Hepatocyte (in vitro differentiated cells and primary cell): ENCODE data around the gene CTNNB1.

DNA sequence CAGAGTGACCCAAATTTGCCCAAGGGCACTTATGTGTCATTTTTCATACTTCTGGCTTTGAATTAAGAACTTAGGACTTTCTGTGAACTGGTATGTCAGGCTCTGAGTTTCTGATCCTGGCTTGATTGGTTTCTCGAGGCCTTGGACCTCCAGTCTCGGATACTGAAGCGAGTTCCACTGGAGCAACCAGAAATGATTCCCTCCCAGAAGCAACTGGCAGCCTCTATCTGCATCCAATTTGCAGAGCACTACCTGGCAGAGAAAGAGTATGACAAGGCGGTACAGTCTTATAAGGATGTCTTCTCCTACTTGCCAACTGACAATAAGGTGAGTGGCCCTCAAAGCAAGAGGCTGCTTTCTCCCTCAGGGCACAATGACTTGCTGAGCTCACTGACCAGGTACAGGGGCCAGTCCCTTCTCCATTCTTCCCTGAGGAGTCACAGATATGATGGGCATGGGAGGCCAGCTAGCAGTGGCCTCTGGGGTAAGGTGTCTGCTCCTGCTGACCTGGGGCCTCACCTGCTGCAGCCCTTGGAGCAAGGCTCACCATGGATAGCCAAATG lies 20.4 kb downstream of the CSRNP1 start:
- RAMPAGE, long total RNA: no peak
- RRBS: no CpG with 5 or more reads among the region's 4 CpGs

GRCh38 chr3:39134595-39135003 lies 18.8 kb downstream of the CSRNP1 start:
- RAMPAGE, long total RNA: no peak
- RRBS: no CpG with 5 or more reads among the region's 2 CpGs

DNA sequence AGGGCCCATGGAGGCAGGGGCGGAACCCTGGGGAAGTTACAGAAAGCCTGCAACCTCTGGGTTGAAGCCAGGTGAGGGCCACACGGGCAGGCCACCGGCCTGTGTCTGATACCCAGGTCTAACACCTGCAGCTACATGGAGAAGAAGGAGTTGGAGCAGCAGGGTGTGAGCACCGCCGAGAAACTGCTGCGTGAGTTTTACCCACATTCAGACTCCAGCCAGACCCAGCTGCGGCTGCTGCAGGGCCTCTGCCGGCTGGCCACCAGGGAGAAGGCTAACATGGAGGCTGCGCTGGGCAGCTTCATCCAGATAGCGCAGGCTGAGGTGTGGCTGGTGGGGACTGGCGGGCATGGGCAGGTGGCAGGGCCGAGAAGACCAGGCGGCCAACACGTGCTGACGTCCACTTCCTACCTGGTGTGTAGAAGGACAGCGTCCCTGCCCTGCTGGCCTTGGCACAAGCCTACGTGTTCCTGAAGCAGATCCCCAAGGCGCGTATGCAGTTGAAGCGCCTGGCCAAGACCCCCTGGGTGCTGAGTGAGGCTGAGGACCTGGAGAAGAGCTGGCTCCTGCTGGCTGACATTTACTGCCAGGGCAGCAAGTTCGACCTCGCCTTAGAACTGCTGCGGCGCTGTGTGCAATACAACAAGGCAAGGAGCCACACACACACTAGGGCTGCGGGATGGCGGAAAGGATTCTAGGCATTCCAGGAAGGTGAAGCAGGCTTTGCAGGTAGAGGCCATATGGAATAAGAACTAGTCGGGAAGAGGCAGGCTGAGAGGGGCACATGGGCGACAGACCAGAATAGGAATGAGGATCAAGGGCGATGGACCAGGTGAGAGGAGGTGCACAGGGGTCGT lies 16.1 kb downstream of the CSRNP1 start:
- RAMPAGE, long total RNA: no peak
- RRBS: no CpG with 5 or more reads among the region's 30 CpGs

- RAMPAGE, long total RNA: no peak
- RRBS: no CpG with 5 or more reads among the region's 7 CpGs
Measured at GRCh38 chr3:39147476-39148164, 5.8 kb downstream of the CSRNP1 start.

- RAMPAGE, long total RNA: no peak
- RRBS: no CpG with 5 or more reads among the region's 4 CpGs
Measured at GRCh38 chr3:39148165-39148469, 5.3 kb downstream of the CSRNP1 start.

GRCh38 chr3:39150873-39151186 lies 2.6 kb downstream of the CSRNP1 start:
- RAMPAGE, long total RNA: no peak
- RRBS: no CpG with 5 or more reads among the region's 3 CpGs

DNA sequence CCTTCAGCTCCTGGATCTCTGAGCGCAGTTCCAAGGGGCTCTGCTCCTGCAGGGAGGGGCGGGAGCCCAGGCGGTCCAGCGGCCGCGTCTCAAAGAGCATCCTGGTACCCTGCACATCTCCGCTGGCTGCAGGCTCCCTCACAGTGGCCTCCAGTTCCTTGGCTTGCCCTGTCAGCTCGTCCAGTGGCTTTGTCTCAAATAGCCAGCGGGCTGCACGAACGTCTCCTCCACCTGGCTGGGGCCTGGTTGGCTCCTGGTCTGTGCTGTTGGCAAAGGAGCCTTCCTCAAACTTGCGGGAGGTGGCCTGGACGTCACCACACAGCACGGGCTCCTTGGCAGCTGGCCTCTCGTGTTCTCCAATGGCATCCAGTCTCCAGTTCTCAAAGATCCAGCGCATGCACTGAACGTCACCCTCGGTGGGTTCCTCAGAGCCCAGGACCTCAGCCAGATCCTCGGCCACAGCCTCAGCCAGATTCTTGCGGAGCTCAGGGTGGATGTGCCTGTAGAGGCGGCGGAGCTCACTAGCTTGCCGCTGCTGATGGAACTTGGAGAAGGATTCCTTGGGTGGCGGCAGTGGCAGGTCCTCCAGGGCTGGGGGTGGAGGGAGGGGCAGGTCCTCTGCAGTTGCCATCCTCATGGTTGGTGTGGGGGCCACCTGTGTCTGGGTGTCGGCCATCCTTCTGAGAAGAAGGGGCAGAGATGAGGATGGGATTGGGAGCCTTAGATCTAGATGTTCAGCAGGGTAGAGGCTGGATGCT lies 3.4 kb downstream of the XIRP1 start:
- RAMPAGE, long total RNA: no peak
- RRBS: no CpG with 5 or more reads among the region's 25 CpGs

- RAMPAGE, long total RNA: no peak
- RRBS: no CpG with 5 or more reads among the region's 13 CpGs
Measured at GRCh38 chr3:39267725-39268492, 11.9 kb downstream of the CX3CR1 start.

DNA sequence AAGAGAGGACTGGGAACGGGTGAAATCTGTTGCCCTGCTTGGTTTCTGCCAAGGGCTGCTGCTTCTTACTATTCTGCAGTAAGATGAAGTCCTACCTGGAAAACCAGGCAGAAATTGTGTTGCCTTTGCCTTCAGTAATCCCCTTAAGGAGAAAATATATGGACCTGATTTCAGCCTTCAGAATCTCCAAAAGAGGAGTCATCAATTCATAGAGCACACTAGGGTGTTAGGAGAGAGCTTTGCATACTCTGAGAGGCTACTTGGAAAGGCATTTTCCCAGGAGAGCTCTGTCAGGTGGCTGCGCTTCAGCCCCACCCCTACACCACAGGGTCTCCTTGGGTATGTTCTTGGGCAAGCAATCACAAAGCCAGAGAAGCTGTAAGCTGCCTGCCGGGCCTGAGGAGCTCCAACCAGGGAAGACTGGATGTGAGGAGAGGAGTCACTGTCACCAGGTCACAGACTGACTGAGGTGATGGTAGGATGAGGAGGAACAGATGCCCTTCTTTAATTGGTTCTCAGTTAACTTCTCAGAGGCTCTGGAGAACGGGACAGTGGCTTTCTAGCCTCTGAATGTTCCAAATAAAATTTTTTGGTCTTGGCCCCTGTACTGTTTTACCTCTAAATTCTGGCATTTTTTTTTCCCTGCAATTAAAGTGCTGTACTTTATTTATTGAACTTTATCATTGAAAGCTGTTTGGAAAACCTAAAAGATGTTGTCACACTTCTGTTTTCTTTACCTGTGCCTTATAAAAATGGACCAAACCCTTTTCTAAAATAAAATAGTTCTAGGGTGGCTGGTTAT lies 9.8 kb upstream of the RPSA start:
- RAMPAGE, long total RNA: no peak
- RRBS: no CpG with 5 or more reads among the region's 4 CpGs

DNA sequence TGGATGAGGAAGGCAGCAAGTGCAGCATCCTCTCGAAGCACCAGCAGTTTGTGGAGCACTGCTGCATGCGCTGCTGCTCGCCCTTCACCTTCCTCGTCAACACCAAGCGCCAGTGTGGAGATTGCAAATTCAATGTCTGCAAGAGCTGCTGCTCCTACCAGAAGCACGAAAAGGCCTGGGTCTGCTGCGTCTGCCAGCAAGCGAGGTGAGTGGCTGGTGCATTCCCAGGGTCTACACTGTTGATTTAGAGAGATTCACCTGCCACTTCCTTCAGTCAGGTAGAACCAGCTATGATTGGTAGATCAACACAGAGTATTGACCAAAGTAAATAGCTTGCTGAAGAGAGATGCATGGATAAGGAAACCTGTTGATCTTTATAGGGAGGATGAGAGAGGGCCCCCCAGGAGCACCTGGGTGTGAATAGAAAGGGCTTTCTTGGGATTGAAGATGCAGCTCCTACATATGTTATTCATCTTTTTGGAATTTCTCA lies 234.7 kb downstream of the MYRIP start:
- RAMPAGE, long total RNA: no peak
- RRBS: no CpG with 5 or more reads among the region's 8 CpGs

DNA sequence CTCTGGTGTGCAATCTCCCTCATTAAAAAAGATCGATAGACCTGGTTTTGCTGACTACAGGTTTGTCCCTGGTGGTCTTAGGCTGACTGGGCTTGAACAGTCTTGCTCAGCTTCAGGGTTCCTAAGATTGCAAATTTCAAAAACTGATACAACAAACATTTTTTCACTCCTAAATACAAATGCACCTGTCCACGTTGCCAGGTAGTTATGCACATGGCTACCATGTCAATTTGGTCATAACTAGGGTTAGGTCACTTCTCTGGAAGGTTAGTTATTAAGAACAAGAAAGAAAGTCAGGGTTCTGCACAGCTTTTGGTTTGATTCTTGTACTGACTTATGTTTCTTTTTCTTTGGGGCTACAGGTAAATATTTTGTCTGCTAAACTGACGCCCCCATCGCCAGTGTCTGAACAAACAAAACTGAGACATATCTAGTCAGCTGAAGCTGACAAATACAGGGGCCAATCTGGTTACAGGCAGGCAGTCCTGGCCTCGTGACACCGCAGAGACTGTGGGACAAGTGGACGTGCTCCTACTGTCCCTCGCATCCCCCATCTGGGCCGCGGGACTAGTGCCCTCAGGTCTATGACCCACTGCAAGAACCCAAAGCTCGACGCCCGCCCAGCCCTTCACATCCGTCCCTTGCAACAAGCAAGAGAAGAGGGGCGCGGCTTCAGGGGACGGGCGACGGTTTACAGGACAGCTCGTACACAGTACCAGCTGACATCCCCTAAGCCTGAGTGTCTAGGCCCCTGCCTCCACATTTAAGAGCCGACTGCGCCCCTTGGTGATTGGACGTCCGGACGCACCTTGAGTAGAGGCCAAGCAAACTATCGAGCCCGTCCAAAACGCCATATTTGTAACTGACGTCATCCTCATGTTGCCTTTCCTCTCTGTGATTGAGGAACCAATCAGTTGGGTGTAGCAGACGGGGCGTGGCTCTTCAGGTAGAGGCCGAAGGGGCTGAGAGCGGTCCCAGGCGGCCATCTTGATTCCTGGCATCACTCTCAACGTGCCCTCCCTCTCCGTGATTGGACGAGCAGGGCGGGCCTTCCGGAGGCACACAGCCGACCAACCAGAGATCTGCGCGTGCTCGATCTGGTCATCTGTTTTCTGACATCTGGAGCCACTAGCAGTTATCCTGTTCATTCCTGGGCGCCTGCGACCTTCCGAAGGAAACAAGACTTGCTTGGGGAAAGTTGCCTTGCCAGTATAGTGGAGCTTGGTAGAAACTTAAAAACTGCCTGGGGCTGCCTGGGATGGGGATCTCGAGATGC lies 4.4 kb upstream of the RPL14 start:
- RAMPAGE, long total RNA: no peak
- RRBS: no CpG with 5 or more reads among the region's 47 CpGs

DNA sequence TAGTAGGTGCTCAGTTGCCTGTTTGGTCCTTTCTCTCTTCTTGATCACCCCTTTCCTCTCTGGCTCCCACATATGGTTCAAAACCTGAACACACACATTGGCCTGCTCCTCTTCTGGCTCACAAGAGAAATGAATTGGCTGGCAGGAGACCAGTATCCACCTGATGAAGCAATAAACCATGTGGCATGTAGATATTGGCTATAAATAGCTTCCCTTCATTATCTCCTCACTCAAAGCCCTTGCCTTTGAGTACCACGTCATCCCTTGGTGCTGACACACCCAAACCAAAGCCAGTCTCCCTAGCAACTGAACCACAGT lies 98.7 kb downstream of the ZNF621 start:
- RAMPAGE, long total RNA: no peak
- RRBS: no CpG with 5 or more reads among the region's 1 CpG

DNA sequence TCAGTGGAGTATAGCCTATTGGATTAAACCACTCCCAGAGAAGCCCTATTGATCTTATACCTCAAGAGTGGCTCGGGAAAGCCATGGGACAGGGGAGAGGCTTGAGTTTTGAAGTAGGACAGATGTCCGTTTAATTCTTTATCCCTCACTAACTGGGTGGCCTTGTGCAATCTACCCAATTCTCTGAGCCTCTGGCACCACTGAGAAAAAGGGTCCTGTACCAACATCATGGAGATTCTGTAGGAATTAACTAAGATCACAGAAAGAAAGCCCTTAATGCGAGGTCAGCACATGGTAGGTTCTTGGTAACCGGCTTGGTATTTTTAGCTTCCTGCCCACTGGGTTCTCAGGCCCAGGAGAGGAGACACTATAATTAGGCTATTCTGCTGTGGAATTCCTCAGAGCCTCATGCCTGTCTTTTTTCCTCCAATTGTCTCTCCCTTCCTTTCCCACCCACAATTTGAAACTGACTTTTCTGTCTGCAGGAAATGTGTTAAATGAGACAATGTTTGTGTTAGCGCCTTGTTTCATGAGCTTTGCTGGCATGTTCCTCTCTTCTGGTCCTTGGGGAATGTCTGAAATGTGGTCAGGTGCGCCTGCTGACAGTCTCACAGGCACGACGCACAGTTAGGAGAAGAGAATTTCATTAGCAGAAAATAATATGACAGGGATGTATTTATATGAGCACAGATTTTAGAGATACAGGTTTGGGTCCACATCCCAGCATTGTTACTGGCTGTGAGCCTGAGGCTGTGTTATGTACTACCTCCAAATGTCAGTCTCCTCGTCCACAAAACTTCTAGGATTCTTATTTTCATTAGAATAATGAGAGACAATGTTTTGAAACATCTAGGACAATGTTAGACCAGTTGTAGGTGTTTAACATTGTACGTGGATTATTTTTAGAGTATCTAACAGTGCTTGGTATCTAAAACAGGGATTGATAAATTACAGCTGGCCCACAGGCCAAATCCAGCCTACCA lies 223.6 kb upstream of the CTNNB1 start:
- RAMPAGE, long total RNA: no peak
- RRBS: no CpG with 5 or more reads among the region's 10 CpGs

DNA sequence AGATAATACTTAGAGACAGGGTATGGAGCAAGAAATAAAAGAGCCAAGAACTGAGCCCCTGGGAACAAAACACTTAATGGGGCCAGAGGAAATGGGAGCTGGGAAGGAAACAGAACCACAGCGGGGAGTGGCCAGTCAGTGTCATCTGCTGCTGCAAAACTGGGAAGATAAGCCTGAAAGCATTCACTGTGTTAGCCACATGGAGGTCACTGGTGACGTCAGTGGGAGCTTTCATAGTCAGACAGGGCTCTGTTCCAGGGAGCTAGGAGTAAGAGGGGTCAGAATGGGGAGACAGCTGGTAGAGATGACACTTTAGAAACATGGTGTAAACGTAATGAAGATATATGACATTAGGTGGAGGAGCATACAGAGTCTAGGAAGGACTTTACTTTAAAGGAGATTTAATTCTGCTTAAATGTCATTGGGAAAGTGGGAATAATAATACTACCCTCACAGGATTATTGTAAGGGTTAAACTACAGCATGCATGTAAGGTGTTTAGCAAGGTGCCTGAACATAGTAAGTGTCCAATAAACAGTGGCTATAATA lies 172.7 kb upstream of the CTNNB1 start:
- RAMPAGE, long total RNA: no peak
- RRBS: no CpG with 5 or more reads among the region's 3 CpGs

DNA sequence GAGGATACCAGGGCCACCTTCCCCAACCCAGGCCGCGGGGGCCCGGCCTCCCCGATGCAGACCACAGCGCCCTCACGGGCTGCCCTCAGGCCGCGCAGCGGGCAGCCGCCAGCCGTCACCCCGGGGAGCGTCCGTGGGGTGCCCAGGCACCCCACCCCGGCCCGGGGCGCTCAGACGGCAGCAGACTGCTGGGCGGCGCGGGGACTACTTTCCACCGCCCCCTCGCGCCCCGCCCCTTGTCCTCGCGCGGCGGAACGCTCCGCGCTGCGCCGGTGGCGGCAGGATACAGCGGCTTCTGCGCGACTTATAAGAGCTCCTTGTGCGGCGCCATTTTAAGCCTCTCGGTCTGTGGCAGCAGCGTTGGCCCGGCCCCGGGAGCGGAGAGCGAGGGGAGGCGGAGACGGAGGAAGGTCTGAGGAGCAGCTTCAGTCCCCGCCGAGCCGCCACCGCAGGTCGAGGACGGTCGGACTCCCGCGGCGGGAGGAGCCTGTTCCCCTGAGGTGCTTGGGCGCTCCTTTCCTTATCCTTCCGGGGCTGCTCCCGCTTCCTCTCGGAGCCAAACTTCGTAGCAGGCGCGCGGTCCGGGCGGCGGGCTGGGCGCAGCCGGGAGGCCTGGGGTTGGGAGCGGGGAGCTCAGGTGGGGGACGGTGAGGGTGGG lies at the start of gene CTNNB1:
CTNNB1 (plus strand) TSS at position 335 of the 658 bp plus-strand sequence.
- RAMPAGE, long total RNA: no peak
- RRBS: 1% methylated on average over 40 of the region's 73 CpGs

DNA sequence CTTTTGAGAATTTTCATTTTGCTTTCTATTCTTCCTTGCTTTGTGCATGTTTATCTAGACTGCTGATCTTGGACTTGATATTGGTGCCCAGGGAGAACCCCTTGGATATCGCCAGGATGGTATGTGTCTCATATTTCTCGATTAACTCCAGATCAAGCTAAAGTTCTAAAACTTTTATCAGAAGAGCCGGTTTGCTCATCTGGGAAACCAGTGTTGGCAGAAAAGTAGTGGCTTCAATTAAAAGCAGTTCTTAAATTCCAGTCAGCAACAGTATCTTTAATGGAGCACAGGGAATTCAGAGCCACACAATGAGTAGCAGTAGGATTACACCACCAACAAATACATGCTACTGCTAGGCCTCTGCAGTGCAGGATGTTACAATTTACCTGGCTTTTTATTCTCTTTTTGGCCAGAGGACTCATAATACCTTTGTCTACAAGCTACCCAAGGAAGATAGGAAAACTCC lies 38.7 kb downstream of the CTNNB1 start:
- RAMPAGE, long total RNA: no peak
- RRBS: no CpG with 5 or more reads among the region's 3 CpGs

- RAMPAGE, long total RNA: no peak
- RRBS: no CpG with 5 or more reads among the region's 12 CpGs
Measured at GRCh38 chr3:41563390-41564042, 364.2 kb downstream of the CTNNB1 start.

GRCh38 chr3:42014587-42014962 lies 52.7 kb upstream of the ULK4 start:
- RAMPAGE, long total RNA: no peak
- RRBS: no CpG with 5 or more reads among the region's 11 CpGs

- RAMPAGE, long total RNA: no peak
- RRBS: no CpG with 5 or more reads among the region's 8 CpGs
Measured at GRCh38 chr3:42032539-42033061, 58.6 kb upstream of the TRAK1 start.

- RAMPAGE, long total RNA: no peak
- RRBS: 100% methylated on average over 1 of the region's 11 CpGs
Measured at GRCh38 chr3:42087051-42087471, 4.1 kb upstream of the TRAK1 start.